SK-MEL-5 (cell line): Measurements from ENCODE around the gene CFHR5.

GRCh38 chr1:194919190-194919652, 1689.0 kb downstream of the KCNT2 start:
RAMPAGE:
- cytosol, long total RNA: no peak
- long total RNA: no peak
- nucleus, long total RNA: no peak

GRCh38 chr1:196152160-196152420, 456.1 kb downstream of the KCNT2 start:
RAMPAGE:
- cytosol, long total RNA: no peak
- long total RNA: no peak
- nucleus, long total RNA: no peak

DNA sequence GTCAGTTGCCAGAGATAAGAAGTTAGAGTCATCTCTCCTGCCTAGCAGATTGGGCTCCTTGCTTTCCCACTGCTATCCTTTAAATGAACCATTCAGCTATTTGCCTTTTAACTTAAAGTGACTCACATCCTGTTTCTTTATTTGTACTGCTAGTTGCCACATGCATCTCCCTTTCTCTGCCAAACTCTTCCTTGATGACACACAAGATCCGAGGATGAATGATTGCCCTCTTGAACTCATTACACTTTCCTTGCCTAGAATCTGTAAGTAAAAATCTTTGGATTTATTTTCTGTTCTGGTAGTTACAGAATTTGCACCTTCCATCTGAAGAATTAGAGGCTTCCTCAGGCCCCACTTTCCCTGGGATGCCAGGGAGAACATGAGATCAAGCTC, 427.0 kb downstream of the KCNT2 start:
RAMPAGE:
- cytosol, long total RNA: no peak
- long total RNA: no peak
- nucleus, long total RNA: no peak

GRCh38 chr1:196603612-196604232, 4.5 kb downstream of the KCNT2 start:
RAMPAGE:
- cytosol, long total RNA: no peak
- long total RNA: no peak
- nucleus, long total RNA: no peak

DNA sequence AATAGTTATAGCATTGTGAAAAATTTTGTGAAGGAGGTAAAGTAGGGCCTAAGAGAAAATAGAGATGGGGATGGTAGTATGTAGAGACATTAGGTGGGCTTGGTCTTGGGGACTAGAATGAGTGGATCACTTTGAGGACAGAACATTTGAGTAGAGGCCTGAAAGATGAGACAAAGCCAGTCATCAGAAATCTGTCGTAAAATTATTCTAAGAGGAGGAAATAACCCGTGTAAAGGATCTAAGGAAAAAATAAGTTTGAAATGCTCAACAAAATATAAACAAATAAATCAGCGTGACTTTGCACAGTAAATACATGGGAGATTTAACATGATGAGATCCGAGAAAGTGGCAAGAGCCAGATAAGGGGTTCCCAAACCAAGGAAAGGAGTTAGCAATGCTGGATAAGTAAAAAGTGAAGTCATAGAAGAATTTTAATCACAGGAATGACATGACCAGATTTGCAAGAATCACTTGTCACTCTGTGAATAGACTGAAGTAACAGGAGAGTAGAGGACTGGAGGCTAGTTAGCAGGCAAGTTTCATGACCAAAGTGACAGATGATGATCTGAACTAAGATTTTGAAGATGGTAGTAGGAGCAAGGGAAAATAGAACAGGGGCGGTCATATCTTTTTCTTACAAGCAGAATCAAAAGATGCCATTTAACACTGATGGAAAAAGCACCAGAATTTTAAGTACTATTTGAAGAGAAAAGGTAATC, 8.3 kb downstream of the CFH start:
RAMPAGE:
- cytosol, long total RNA: no peak
- long total RNA: no peak
- nucleus, long total RNA: no peak

DNA sequence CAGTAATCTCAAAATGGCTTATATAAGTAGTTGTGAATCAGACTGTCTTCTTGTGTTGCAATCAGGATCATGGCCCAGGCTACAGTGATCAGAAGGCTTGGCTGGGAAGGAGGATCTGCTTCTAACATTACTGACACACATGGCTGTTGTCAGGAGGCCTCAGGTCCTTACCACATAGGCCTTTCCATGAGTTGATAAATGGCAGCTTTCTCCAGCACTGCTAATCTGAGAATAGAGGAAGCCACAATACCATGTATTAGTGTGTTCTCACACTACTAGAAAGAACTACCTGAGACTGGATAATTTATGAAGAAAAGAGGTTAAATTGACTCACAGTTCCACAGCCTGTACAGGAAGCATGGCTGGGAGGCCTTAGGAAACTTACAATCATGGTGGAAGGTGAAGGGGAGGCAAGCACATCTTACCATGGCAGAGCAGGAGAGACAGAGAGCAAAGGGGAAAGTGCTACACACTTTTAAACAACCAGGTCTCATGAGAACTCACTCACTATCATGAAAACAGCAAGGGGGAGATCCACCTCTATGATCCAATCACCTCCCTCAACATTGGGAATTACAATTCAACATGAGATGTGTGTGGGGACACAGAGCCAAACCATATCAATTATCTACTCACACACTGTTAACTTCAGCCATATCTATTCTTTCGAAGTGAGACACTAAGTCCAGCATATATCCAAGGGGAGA, 33.9 kb downstream of the CFH start:
RAMPAGE:
- cytosol, long total RNA: no peak
- long total RNA: no peak
- nucleus, long total RNA: no peak

GRCh38 chr1:196896380-196896885, 8.6 kb downstream of the CFHR4 start:
RAMPAGE:
- cytosol, long total RNA: no peak
- long total RNA: no peak
- nucleus, long total RNA: no peak

DNA sequence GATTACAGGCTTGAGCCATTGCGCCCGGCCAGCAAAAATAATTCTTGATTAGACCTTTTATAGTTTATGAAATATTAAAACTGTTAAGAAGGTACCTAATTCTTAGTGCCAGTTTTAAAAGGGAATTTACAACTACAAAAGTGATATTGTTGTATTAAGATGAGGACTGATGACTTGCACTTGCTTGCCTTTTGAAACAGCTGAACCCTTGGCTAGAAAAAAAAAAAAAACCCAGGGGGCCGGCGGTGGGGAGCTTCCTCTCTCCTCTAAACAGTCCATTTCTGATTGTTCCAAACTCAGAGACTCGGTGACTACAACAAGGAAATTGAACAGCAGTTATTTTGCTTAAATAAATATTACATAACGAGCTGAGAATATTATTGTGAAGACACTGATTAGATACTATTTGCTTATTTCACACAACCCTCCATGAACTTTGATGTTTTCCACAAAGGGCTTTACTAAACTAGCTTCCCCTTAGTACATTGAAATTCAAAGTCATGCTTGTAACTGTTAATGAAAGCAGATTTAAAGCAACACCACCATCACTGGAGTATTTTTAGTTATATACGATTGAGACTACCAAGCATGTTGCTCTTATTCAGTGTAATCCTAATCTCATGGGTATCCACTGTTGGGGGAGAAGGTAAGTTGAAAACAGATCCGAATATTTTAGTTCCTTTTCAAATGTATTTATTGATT, at the start of gene CFHR5:
CFHR5 (plus strand) TSS at position 480 of the 702 bp plus-strand sequence.
RAMPAGE:
- cytosol, long total RNA: no peak
- long total RNA: no peak
- nucleus, long total RNA: no peak

RAMPAGE:
- cytosol, long total RNA: no peak
- long total RNA: no peak
- nucleus, long total RNA: no peak
Measured at GRCh38 chr1:197096754-197097539, 29.9 kb upstream of the F13B start.

RAMPAGE:
- cytosol, long total RNA: no peak
- long total RNA: no peak
- nucleus, long total RNA: no peak
Measured at GRCh38 chr1:197103266-197104297, 36.5 kb upstream of the F13B start.

RAMPAGE:
- cytosol, long total RNA: no peak
- long total RNA: no peak
- nucleus, long total RNA: no peak
Measured at GRCh38 chr1:197142155-197142935, 4.1 kb downstream of the ASPM start.

RAMPAGE:
- cytosol, long total RNA: no peak
- long total RNA: no peak
- nucleus, long total RNA: no peak
Measured at GRCh38 chr1:197197300-197197687, 3.8 kb downstream of the ZBTB41 start.

RAMPAGE:
- cytosol, long total RNA: no peak
- long total RNA: no peak
- nucleus, long total RNA: no peak
Measured at GRCh38 chr1:197552761-197553329, 222.4 kb downstream of the DENND1B start.

DNA sequence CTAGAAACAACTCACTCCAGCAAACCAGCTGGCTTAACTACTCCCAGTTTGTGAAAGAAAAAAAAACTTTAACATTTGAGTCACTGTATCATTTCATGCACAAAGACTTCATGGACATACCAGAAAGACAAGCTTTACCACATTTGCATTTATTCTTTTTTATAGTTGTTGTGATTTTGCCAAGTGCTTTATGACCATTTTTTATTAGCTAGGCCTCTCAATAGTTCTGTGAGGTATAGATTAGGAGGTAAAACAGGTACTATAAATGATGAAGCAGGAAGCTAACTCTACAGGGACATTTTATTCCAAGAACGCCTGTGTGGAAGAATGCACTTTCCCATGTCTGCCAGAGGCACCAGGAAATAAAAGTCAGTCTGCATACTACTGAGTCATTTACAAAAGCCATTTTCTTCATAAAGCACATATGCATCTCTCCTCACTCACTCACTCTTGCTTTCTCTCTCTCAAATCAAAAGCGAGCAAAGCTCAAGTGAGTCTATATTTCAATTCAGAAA, 8.3 kb upstream of the DENND1B start:
RAMPAGE:
- cytosol, long total RNA: no peak
- long total RNA: no peak
- nucleus, long total RNA: no peak

DNA sequence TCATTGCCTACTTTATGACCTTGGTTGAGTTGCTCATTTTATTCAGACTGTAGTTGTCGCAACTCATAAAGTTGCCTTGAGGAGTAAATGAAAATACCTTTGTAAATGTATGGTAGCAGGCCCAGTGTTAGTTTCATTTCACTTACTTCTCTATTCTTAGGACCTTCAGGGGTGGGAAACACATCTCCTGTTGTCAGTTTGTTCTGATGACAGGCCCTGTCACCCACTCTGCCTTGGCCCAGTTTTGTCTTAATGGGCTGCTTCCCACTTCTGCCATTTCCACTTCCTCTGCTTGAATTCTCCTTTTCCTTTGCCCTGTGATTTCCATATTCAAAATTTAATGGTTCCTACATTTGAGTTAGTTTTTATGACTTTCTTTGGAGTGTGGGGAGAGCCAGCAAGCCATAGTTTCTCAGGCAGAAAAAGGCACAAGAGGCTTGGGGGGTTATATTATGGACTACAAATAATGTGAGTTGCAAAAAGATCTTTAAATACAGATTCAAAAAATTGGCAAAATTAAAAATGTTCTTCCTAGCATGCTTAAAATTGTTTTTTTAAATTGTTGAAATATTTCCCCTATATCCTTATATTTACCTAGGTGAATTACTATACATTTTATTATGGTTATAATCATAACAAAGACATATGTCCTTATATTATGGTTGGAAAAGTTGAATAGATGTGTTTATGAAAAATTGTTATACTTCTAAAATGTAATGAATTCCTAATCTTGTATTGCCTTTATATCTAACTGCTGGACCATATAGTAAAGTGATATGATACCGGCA, 5.8 kb downstream of the NEK7 start:
RAMPAGE:
- cytosol, long total RNA: no peak
- long total RNA: no peak
- nucleus, long total RNA: no peak

DNA sequence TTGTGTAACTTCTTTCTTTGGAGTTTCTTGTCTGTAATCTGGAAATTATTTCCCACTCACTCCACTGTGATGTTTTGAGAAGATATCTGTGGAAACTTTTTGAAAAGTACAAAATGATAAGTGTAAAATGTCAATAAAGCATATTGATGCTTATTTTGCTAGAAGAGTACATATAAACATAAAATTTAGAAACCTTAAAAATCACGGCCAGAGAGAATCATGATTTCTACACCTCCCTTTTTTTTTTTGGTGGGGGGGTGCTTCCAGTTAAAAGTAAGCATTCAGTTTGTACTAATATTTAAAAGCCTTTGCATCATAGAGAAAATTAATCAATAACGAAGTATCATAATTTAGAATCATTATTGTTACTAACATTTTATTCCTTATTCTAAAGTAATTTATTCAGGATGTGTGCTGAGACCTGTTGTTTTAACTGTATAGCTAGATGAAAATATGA, 23.2 kb downstream of the NEK7 start:
RAMPAGE:
- cytosol, long total RNA: no peak
- long total RNA: no peak
- nucleus, long total RNA: no peak

DNA sequence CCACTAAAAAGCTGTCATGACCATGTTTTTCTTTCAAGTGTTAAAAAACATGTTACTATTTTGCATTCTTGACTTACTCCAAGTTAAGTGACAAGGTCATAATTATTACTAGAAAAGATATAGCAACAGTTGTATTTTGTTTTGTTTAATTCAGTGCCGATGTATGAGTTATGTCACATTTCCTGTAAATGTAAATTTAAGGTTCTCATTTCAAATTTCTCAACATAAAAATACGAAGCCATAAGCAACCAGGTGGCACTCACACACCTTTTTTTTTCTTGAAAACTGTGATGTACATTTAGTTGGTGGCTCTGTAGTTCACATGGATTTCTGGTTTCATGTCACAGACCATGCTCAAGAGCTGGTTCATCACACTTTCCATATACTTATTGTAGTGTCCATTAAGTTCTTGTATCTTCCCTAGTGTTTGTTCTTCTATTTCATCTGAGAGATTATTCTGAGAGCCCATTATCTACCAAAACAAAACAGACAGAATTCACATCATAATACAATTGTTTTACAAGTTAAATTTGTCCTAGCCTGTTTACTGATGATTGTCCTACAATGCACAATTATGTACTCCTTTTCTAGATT, 17.3 kb downstream of the ATP6V1G3 start:
RAMPAGE:
- cytosol, long total RNA: no peak
- long total RNA: no peak
- nucleus, long total RNA: no peak

DNA sequence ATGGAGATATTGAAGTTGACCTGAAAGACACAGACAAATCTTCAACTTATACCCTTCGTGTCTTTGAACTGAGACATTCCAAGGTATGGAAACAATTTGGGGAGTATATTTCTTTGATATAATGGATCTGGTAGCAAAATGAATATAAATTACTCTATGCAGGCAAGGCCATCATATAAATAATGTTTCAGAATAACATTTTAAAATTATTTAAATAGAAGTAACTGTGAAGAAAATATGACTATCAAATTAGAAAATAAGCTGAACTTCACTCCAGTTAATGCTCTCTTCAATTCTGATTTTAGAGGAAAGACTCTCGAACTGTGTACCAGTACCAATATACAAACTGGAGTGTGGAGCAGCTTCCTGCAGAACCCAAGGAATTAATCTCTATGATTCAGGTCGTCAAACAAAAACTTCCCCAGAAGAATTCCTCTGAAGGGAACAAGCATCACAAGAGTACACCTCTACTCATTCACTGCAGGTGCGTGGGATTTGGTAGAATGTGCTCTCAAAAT, 113.5 kb downstream of the PTPRC start:
RAMPAGE:
- cytosol, long total RNA: no peak
- long total RNA: no peak
- nucleus, long total RNA: no peak

DNA sequence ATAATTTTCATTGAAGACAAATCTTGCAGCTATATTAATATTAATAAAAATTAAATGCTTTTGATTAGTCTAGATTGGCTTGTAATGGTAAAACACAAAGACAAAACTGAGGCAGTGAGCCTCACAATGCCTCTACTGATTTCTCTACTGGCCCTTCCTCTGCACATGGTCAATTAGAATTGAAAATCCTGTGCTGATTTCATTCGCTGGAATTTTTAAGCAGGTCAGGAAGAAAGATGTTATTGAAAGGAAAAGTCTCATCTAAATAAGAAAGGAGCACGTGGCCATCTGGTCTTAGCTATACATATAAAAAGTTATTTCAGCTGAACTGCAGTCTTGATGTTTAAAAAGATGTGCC, 293.4 kb downstream of the PTPRC start:
RAMPAGE:
- cytosol, long total RNA: no peak
- long total RNA: no peak
- nucleus, long total RNA: no peak

DNA sequence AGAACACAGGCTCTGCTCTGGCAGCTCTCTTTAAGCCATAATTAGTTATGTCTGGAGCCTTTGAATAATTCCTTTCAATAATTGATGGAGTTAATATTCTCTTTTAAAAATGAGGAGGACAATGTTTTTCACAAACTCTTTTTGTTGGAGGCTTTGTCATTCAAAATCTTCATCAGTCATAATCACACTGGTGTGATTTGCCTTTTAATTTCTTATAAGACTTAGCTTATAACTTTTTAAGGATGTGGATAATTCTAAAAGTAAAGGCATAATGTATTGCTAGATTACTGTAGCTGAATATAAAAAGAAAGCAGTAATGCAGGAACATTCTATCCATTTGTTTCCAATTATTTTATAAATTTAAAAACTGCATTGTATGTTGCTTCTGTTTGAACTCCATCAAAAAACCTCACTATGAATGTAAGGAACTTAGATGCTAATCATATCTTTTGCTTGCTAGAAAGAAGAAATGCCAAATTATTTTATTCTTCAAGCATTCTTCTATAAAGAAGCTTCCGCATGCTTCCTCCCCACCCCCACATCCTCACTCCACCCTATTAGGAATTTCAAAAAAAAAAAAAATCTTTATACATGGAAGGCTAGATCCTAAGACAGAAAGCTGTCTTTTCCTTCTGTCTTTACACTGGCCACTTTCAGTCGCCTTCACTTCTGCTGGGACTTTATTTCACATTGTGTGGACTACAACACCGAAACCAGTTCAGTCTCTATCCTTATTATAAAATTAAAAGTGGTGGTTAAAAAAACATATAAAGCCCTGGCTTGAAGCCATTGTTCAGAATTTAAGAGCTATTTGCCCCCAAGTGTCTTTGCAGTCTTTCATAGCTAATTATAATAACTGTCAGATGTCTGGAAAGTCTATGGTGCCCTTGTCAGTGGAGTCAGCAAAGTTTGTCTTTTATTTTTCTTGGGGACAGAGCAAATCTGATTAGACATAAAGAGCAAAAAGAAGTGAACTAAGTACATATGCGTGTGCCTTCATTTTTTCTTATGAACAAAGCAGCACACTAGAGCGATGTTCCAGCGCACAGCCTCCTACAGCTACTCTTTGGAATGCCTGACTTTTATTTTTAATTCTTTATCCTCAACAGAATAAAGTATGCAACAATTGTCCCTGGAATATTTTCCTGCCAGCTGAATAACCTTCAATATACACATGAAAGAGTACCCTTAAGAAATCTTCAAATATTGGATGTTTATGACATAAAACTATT, 297.5 kb downstream of the PTPRC start:
RAMPAGE:
- cytosol, long total RNA: no peak
- long total RNA: no peak
- nucleus, long total RNA: no peak